Non-pigmented ciliary epithelial cell (primary cell): ENCODE measurements around a stretch of chr14.

- RRBS = no CpG with 5 or more reads among the region's 1 CpG
These were observed 68.7 kb downstream of the RAD51B start for GRCh38 chr14:67888292-67888683.

DNA sequence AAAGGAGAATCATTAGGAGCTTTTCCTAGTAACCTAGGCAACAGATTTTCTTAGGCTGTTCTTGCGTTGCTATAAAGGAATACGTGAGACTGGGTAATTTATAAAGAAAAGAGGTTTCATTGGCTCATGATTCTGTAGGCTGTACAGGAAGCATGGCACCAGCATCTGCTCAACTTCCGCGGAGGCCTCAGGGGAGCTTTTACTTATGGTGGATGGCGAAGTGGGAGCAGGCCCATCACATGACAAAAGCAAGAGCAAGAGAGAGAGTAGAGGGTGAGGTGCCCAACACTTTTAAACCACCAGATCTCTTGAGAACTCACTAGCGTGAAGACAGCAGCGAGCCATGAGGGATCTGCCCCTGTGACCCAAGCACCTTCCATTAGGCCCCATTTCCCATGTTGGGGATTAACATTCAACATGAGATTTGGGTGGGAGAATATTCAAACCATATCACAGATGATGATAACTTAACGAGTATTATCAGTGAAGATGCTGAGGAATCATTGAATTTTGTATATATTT lies 97.6 kb downstream of the RAD51B start:
- RRBS = no CpG with 5 or more reads among the region's 8 CpGs

- RRBS = no CpG with 5 or more reads among the region's 3 CpGs
These were observed 117.6 kb downstream of the RAD51B start for GRCh38 chr14:67937028-67937641.

GRCh38 chr14:68144116-68144808 lies 324.7 kb downstream of the RAD51B start:
- RRBS = no CpG with 5 or more reads among the region's 3 CpGs

DNA sequence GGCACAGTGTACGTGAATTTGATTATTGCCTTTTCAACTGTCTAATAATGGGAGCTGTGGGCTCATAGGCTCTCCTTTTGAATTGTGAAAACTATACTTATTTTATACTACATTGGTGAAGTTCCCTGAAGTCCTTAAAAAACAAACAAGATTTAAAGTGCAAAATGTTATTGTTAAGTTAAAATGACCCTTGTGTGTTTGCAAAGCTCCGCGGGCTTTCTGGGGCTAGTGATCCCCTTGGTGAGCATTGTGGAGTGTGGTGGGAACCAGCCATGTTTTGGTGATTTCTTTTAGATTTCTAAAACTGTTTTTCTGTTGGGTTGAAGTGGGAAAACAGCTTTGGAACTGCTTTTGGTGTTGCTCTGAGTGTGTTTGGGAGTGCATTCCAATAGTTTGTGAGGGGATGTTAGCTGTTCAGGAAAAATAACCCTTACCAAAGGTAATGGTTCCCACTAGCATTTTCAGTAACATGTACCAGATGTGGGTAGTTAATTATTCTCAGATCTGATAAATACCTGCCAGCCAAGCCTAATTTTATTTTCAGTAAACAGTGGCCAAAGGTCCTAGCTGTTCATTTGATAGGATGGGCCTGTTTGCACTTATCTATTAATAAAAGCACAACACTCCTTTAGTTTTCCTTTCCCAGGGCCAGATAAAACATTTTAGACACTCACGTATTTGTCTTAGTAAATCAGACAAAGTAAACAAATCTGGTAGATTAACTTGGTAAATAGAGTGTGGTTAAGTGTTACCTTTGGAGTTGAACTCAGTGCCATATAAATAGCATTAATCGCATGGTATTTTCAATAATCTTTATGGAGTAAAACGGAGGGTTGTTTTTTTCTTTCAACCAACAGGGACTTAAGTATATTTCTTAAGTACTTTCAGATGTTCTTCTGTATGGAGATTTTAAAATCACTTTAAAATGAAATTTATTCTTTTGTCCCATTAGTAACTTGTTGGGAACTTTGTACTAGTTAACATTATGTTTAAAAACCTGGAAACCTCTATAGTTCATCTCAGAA lies 345.1 kb downstream of the RAD51B start:
- RRBS = no CpG with 5 or more reads among the region's 6 CpGs

- RRBS = no CpG with 5 or more reads among the region's 2 CpGs
These were observed 448.5 kb downstream of the RAD51B start for GRCh38 chr14:68268018-68268561.

DNA sequence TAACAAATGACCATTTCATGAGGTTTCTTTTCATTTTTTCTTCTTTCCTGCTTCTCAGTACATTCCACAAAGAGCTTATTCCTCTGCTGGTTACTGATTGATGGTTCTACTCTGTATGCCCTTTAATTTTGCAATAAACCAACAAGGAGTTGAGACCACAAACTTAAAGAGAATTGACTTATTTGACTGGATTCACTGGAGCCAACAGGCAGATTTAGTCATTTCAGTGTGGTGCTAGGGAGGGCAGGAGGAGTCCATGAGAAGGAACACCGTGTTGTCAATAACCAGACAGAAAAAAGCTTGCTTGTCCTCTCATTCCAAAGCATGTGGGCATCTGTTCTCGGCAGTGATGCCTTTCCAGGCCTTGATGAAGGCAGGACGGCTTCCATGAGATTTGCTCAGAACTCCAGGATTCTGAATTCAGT lies 459.4 kb downstream of the RAD51B start:
- RRBS = no CpG with 5 or more reads among the region's 3 CpGs

DNA sequence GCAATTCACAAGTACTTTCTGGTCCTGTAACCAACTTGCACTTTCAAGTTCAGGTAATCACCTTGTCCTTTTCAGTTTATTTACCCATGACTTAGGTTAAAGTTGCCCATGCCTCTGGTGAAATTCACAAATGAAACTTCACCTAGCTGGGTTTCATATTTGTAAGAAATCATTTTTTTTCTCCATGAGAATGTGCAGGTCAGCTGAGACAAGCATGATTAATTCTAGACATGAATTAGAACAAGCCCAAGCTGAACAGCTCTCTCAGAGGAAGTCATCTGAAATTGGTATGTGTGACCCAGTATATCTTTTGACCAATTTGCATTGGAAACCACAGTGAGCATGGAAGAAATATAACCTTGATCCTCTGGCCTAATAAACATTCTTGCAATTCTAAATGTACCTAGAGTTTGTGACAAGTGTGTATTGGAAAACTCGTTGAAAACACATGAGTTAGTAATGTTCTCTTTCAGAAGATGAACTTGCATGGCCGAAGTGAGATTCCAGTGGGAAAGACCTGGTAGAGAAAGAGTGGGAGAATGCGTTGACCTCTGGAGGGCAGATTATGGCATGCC lies 486.5 kb downstream of the ZFP36L1 start:
- RRBS = no CpG with 5 or more reads among the region's 3 CpGs

DNA sequence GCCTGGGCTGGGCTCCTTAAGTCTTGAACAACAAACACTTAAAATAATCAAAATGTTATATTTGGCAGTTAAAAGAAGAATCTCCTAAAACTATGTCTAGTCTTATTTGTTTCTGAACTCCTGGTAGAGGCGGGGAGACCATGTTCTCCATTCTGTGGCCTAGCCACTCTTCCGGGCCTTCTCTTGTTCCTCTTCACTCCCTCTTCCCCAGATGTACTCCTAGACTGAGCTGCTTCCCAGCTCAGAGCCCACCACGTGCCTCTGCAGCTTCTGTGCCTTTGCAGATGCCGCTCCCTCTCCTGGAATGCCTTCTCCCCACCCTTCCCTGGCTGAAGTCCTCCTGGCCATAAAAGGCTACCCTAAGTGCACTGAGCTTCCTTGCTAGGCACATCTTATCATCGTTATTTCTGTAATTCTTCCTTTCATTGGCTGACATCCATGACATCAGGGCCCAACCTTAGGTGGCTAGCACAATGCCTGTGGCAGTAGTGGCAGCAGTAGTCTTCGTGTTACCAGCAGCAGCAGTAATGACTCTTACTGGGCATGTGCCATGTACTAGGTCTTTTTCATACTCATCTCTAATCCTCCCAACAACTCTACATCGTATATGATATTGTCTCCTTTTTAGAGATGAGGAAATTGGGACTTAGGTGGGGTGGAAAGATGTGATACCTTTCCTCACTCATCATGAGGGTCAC lies 432.7 kb downstream of the ZFP36L1 start:
- RRBS = no CpG with 5 or more reads among the region's 7 CpGs

- RRBS = no CpG with 5 or more reads among the region's 6 CpGs
These were observed 430.1 kb downstream of the ZFP36L1 start for GRCh38 chr14:68362750-68363202.

- RRBS = no CpG with 5 or more reads among the region's 10 CpGs
These were observed 427.9 kb downstream of the ZFP36L1 start for GRCh38 chr14:68364822-68365592.

DNA sequence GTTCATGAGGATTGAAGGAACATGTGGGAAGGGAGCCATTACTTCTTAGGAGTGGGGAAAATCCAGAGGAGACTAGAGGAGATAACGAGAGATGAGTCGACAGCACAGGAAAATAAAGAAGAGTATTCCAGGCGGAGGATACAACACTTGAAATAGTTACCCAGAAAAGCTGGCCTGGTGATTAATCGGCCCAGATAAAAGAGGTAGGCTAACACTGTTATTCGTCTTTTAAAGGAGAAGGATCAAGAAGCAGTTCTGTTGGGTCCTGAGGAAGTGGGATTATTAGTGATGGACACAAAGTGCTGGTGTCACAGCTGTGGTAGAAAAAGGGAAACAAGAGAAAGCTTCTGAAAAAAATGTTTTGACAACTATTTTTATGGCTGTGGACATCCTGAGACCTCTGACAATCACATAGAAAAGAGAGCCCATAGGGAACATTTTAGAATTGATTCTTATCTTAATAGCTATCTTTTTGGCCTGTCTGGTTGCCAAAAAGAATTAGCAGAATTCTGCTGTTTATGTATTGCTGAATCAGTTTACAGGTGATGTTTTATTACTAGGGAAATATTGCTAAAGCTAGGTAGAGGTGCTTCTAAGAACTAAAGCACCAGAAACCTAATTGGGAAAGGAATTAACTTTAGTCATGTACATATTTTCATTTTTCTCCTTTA lies 425.2 kb downstream of the ZFP36L1 start:
- RRBS = no CpG with 5 or more reads among the region's 5 CpGs

GRCh38 chr14:68385004-68385220 lies 408.0 kb downstream of the ZFP36L1 start:
- RRBS = no CpG with 5 or more reads among the region's 5 CpGs

DNA sequence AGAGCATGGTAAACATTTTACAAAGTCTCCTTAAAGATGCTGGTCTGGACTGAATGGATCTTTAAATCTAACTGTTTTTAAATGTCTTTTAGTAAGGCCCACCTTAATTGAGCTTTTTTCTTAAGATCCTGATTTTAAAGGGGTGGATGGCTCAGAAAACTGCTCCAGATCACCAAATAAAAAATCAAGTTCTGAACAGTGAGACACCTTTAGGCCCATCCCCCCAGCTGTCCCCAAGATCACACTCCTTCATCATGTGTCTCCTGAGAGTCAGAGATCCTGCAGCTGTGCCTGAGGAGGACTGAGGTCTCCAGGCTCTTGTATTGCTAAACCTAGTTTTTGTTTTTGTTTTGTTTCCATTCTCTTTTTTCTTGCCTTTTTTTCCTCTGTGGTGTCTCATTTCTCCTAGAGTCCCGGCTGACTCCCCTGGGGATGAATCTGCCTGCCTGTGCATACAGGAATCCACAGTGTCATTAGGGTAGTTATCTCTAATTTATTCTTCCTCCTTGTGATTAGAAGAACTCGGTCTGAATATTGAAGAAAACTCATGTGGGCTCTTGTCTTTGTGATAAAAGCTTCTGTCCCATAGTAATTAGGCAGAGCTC lies 343.4 kb downstream of the ZFP36L1 start:
- RRBS = no CpG with 5 or more reads among the region's 2 CpGs

- RRBS = no CpG with 5 or more reads among the region's 8 CpGs
These were observed 333.8 kb downstream of the ZFP36L1 start for GRCh38 chr14:68458876-68459620.

- RRBS = no CpG with 5 or more reads among the region's 7 CpGs
These were observed 241.7 kb downstream of the ZFP36L1 start for GRCh38 chr14:68550856-68551779.

- RRBS = no CpG with 5 or more reads among the region's 10 CpGs
These were observed 221.0 kb downstream of the ZFP36L1 start for GRCh38 chr14:68571904-68572301.

- RRBS = no CpG with 5 or more reads among the region's 10 CpGs
These were observed 215.1 kb downstream of the ZFP36L1 start for GRCh38 chr14:68577709-68578277.

DNA sequence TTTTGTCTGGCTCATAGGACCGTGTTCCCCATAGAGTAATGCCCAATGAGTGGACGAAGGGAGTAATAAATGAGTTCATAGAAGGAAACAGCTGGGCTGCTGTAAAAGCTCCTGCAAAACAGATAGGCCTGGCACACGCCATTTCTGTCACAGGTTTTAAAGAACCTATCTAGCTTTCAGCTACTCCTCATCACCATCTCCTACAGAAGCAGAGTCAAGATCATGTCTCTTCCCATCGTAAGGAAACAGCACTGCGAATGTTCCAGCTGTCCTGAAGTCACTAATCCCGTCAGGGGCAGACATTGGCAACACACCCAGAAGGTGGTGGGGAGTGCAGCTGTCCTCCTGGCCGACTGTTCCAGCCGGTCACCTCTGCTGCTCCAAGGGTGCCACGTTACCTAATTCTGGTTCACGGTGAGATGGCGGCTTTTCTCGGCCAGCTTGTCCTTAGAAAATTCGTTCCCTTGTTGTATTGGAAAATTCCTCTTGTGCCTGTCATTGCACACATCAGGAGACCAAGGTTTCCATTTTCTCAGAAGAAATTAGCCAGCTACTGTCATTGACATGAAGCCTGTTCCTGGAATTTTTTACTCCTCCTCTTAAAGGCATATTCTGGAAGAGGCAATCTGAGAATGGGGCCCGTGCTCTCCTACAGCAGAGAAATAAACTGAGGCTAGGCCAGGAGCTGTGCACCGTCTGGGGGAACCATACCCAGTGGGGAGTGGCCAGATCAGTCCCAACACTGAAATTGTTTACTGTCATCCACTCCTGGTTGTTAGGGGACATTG lies 196.1 kb downstream of the ZFP36L1 start:
- RRBS = no CpG with 5 or more reads among the region's 15 CpGs

DNA sequence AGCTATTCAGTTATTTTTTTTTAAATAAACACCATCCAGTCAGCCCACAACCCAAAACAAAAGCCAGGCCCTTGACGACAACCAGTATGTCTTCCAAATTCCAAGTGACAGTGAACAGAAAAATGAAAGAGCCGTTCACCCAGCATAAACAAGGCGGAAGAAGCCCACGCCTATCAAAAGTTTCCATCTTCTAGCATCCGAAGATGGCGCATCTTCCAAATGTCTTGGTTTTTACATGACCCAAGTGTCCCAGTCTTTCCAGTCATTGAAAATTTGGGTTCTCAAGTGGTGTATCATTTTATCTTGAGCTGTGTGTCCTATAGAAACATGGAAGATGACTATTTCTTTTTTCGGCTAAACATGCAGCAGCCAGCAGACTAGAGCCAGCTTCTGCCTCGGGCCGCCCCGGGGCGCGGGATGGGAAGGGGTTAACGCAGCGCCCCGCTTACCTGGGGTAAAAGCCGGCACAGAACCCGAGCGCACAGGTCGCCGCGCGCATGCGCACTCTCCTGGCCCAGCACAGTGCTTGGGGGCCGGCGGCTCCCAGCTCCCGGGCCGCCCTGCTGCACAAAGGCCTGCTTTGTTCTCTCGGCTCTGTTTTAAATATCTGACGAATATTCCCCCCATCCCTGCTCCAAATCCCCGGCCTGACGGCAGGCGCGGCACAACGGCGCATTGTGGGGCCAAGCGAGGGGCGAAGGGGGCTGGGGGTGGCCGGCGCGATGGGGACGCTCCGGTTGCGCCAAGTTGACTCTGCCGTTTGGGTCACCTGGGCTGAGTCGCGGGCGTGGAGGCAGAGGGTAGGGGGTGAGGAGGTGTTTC lies 164.8 kb downstream of the ZFP36L1 start:
- RRBS = 7% methylated on average over 27 of the region's 47 CpGs